GM23338 (cell line): ENCODE results near the genes ROBO1 and GBE1.

GRCh38 chr3:72947186-72947518 lies 49.5 kb upstream of the PPP4R2 start:
- PRO-cap = no peak
- RAMPAGE, long total RNA = no peak

DNA sequence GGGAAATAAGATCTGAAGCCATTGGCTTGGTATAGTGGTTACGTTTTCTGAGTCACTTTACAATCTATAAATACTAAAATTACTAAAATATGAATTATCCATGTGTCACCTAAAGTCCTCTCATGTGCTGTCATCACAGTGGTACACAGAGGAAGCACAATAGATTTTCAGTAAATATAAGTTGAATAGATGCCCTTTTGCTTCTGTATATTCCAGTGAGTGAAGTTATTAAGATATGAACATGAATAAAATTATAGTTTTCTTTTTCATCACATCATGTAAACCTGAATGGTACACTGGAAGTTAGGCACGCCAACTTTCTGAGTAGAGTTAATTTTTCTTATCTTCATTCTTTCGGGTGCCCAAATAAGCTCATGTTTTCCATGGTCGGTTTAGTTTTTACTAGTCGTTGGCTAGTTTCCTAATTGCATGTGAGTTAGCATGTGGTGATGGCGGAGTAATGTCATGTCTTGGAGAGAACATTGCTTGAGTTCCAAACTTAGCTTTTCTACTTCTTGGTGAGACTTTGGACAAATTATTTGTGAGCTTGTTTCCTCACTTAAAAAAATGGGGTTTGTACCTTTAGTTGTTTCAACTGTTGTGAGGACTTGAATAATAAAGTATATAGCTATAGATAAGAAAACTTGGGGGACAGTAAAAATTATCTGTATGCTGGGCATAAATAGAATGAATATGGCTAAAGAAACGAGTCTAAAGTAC lies 11.6 kb downstream of the PPP4R2 start:
- PRO-cap = no peak
- RAMPAGE, long total RNA = no peak

- PRO-cap = no peak
- RAMPAGE, long total RNA = no peak
Observed at GRCh38 chr3:73028896-73030008, 32.2 kb upstream of the EBLN2 start.

DNA sequence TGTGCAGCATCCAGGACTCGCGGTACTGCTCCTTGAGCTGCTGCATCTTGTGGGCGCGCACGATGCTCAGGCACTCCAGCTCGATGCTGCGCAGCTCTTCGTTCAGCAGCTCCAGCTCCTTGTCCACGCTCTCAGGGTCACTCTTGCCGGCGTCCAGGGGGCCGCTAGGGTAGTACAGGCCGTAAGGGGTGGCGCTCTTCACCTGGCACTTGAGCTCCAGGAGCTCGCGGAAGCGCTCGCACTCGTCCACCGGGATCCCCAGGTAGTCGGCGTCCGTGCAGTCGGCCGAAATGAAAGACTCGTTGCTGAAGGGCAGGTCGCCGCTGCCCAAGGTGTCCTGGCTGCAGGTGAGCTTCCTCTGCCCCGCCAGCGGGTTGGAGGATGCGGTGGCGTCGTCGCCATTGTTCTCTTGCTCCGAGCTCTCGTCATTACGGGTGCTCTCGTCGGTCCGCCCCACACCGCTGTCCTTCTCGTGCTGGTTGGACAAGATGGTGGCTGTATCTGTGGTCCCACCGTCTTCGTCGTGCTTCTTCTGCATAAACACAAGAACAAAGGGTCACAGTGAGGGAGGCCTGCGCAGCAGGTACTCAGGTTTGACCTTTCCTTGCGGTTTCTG lies 240.2 kb downstream of the PDZRN3 start:
- PRO-cap = no peak
- RAMPAGE, long total RNA = no peak

GRCh38 chr3:73403890-73404676 lies 220.7 kb downstream of the PDZRN3 start:
- PRO-cap = no peak
- RAMPAGE, long total RNA = no peak

DNA sequence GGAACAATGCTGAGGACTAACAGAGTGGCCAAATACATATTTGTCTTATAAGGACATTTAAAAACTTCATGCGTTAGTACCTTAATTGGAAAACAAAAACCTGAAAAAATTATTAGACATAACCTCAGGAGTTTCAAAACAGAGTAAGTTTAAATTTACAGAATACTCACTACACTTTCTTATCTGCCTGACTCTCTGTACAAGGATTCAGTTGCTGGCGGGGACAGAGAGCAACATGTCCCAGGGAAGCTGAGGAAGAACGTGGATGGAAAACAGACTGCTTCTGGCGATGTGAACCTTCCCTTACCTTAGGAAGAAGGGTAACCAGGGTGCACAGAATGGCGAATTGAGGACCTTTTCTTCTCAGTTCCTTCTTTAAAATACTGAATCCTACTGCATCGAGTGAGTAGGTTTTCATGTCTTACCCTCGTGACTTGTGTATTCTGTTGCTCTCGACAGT lies 178.3 kb downstream of the PDZRN3 start:
- PRO-cap = no peak
- RAMPAGE, long total RNA = no peak

DNA sequence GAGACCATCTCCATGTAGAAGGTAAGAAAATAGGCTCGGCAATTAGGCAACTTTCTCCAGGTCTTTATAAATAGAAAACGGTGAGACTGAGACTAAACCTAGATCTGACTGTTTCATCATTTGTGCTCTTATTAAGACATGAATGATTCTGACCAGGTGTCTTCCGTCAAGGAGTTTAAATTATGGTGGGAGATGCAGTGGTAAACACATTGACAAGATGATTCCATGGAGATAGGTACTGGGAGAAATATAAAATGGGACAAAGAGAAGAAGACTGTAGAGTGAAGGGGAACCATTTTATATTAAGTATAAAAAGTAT lies 155.1 kb upstream of the PDZRN3 start:
- PRO-cap = no peak
- RAMPAGE, long total RNA = no peak

GRCh38 chr3:74317899-74318375 lies 296.5 kb downstream of the CNTN3 start:
- PRO-cap = no peak
- RAMPAGE, long total RNA = no peak

GRCh38 chr3:75361981-75362472 lies 302.1 kb upstream of the FRG2C start:
- PRO-cap = no peak
- RAMPAGE, long total RNA = no peak

GRCh38 chr3:75453136-75453866 lies 210.8 kb upstream of the FRG2C start:
- PRO-cap = no peak
- RAMPAGE, long total RNA = no peak

DNA sequence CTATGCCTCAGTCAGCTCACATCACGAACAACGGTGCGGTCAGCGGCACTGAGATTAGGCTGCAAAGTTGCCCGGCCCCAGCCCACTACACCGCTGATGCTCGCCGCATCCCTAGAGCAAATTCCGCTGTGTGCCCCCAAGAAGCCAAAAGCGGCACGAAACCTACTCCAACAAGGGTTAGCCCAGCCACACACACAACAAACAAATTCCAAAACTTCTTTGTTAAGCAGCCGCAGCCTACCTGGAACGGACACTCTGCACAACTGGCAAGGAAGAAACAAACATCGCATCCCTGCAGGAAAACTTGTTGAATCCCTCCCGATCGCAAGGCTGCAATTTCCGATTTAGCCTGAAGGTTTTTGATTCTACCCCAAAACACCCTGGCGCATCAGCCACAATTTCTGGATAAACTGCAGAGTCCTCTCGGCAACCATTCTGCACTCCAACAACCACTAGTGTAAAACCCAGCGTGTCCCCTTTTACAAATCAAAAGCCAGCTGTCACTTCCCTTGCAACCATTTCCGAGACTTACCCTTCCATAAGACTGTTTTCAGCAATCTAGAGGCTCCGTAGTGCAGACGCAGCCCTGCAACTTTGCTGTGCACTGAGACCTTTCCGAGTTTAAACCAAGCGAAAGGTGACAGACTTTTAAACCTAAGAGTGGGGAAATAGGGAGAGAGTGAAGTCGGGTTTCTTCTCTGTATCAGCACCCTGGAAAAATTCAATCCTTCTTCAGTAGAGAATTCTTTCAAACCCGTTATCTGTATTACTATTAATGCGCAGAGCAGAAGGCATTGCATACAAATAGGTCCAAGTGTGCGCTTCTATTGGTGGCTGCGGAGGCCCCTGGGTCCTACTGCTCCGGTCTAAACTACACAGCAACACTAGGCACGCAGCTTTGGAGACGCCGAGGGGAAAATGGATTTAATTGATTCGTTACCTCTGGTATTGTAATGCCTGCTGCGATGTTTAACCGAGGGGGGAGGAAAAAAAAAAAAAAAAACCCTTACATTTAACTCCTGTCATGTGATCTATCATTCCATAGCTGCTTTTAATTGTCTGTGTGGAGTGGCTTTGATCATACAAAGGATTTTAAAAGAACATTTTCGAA lies at the start of gene ROBO1:
Gene ROBO1 (minus strand): TSS at position 779 of the 1,111 bp plus-strand sequence.
- PRO-cap = unidirectional peak, minus-strand start at position 265 of the sequence
- RAMPAGE, long total RNA = no peak

DNA sequence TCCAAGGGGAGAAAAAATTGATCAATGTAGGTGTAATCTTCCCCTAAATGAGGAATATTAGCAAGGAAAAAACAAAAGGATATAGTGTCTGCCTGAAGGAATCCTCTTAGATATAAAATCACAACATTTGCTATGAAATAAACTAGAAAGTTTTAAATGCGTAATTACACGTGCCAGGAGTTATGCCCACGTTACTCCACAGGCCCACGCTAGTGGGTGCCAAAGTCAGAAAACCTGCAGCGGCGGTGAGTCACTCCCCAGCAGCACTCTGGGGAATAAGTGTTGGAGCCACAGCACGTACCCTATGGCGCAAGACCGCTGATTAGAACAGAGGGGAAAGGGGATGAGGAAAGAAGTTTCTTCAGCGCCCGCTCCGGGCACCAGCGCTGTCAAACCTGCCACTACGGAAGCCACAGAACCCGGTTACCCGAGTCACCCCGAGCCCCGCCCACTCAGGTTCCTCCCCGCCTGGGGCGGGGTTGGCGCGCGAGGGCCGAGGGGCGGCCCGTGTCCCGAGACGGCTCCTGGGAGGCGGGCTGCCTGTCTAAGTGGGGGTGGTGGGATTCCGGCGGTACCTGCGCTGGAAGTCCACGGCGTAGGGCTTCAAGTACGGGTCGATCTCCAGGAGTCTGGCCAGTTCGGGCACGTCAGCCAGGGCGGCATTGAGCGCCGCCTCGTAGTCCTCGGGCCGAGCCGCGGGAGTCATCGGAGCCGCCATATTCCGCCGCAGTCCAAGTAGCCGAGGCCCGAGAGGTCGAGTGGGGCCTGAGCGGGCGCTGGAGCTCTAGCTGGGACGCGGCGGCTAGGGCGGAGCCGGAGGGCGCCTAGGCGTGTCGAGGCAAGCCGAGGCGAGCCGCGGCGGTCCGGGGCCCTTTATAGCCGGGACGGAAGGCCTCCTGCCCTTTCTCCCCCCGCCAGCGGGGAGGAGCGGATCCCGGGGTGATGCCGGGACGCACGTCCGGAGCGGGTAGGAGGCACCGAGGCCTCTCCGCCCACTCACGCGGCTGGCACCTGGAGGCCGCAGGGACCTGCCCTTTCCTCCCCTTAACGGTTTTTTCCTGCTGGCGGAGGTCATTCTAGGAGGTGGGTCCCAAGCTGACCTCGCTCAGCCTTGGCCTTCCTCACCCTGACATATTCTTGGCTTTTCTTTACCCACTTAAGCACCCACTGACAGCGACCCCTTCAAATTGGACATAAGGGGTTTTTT lies at the start of gene GBE1:
Gene GBE1 (minus strand): TSS at position 846 of the 1,207 bp plus-strand sequence.
- PRO-cap = bidirectional peak, plus-strand start at position 479 of the sequence, minus-strand start at position 741 of the sequence; bidirectional peak, plus-strand start at position 995 of the sequence, minus-strand start at position 1,013 of the sequence; unidirectional peak, minus-strand start at position 1,131 of the sequence
- RAMPAGE, long total RNA = no peak

GRCh38 chr3:81764499-81764982 lies 3.1 kb upstream of the GBE1 start:
- PRO-cap = no peak
- RAMPAGE, long total RNA = no peak

- PRO-cap = no peak
- RAMPAGE, long total RNA = no peak
Observed at GRCh38 chr3:83217734-83218276, 1456.4 kb upstream of the GBE1 start.

GRCh38 chr3:83953357-83954071 lies 1005.3 kb upstream of the CADM2 start:
- PRO-cap = no peak
- RAMPAGE, long total RNA = no peak

DNA sequence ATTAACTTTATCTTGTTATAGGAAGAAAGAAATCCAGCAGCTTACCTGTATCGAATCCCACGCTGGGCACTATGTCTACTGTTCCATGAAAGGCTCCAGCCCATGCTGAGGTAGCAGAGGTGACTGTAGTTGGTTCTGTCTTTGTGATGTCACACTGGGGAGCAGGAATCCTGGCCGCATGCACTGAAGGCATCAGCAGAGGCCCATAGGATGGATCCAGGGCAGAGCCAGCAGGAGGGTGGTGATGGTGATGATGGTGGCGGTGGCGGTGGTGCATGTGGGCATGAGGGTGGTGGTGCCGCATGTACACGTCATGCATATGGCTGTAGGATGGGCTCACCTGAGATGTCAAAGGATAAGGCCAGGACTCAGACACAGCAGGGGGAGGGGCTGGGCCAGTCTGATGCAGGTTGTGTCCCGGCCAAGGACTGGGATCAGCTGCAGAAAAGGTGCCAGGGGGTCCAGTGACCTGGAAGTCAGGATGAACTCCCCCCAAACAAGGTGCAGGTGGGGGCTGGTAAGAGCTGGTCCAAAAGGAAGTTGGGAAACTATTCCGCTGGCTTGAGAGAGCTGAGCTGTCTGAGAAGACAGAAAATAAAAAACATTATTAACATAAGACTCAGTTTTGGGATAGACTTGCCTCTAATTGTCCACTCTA lies 22.3 kb downstream of the VGLL3 start:
- PRO-cap = no peak
- RAMPAGE, long total RNA = no peak

GRCh38 chr3:87088917-87090141 lies 98.4 kb upstream of the VGLL3 start:
- PRO-cap = bidirectional peak, plus-strand start at chr3:87089261, minus-strand start at chr3:87089168; bidirectional peak, plus-strand start at chr3:87089805, minus-strand start at chr3:87089760
- RAMPAGE, long total RNA = no peak

- PRO-cap = bidirectional peak, plus-strand start at chr3:88149260, minus-strand start at chr3:88149221; bidirectional peak, plus-strand start at chr3:88149385, minus-strand start at chr3:88149363
- RAMPAGE, long total RNA = no peak
Observed at GRCh38 chr3:88148991-88149484, 721 bp upstream of the C3orf38 start.

GRCh38 chr3:93939233-93940196 lies 34.2 kb downstream of the PROS1 start:
- PRO-cap = no peak
- RAMPAGE, long total RNA = no peak

DNA sequence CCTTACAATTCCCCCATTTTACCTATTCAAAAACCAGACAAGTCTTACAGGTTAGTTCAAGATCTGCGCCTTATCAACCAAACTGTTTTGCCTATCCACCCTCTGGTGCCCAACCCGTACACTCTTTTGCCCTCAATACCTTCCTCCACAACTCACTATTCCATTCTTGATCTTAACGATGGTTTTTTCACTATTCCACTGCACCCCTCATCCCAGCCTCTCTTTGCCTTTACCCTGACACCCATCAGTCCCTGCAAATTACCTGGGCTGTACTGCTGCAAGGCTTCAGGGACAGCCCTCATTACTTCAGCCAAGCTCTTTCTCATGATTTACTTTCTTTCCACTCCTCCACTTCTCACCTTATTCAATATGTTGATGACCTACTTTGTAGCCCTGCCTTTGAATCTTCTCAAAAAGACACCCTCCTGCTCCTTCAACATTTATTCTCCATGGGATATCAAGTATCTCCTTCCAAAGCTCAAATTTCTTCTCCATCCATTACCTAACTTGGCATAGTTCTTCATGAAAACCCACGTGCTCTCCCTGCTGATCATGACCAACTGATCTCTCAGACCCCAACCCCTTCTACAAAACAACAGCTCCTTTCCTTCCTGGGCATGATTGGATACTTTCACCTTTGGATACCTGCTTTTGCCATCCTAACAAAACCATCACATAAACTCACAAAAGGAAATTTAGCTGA lies 32.7 kb downstream of the PROS1 start:
- PRO-cap = no peak
- RAMPAGE, long total RNA = no peak